Brain (tissue), 1 donor: ENCODE measurements around a stretch of chr14.

DNA sequence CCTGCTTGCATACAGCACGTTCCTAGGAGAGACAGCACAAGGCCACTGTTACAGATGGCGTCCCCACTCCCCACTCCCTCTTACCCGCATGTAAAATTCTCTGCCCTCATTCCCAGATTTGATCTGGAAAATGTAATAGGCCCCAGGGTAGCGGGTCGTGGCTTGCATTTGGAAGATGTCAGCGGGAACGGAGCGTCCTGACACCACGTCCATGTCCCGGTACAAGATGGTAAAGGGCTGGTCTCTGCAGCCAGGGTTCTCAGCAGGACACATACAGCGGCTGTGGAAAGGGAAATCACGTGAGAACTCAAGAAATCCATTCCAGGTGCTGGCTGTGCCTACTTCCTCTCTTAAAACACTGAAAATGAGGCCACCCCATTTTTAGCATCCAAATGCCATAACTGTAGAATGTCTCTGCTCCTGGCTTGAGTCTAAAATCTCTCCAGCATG is 10.1 kb upstream of the TC2N start:
- RRBS = no CpG with 5 or more reads among the region's 12 CpGs

DNA sequence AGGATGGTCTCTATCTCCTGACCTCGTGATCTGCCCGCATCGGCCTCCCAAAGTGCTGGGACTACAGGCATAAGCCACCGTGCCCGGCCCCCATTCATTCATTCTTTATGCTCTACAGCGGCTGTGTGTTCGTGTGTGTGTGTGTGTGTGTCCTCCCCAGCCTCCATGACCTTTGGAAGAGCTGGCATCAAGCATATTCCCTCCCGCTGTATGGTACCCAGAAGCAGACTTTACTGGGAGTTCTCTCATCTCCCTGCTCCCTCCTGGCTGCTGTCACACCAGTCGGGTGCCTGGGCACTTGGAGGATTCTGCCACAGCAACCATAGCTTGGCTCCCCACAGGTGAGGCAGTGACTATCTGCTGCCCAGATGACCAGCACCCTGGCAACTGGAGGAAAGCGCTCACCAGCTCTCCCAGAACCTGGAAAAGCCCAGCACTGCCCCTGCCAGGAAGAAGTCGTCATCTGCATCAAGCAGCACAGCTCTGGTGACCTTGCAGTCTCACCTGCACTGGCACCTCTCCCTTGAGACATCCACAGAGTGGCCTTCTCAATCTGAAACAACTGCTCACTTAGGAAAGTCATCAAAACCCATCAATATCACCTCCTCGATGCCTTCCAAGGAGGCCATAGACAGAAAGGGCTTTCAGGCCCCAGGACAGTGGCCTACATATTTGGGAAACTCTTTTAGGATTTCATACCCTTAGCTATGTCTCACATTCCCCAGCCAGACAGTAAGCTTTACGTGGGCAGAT is 31.9 kb upstream of the TC2N start:
- RRBS = no CpG with 5 or more reads among the region's 13 CpGs

GRCh38 chr14:92113841-92114387 is 7.5 kb upstream of the ATXN3 start:
- RRBS = no CpG with 5 or more reads among the region's 5 CpGs

GRCh38 chr14:92135174-92135806 is 13.5 kb downstream of the CPSF2 start:
- RRBS = no CpG with 5 or more reads among the region's 3 CpGs

DNA sequence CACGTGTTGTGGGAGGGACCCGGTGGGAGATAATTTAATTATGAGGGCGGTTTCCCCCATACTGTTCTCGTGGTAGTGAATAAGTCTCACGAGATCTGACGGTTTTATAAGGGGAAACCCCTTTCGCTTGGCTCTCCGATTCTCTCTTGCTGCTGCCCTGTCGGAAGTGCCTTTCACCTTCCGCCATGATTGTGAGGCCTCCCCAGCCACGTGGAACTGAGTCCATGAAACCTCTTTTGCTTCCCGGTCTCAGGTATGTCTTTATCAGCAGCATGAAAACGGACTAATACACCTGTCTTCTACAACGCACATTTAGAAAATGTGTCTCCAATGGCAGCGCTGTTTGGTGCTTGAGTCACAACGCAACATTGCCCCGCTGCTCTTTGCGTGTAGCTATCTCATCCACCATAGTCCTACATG is 35.8 kb upstream of the SLC24A4 start:
- RRBS = no CpG with 5 or more reads among the region's 18 CpGs

- RRBS = no CpG with 5 or more reads among the region's 4 CpGs
These were observed 23.3 kb downstream of the SLC24A4 start for GRCh38 chr14:92346220-92346635.

DNA sequence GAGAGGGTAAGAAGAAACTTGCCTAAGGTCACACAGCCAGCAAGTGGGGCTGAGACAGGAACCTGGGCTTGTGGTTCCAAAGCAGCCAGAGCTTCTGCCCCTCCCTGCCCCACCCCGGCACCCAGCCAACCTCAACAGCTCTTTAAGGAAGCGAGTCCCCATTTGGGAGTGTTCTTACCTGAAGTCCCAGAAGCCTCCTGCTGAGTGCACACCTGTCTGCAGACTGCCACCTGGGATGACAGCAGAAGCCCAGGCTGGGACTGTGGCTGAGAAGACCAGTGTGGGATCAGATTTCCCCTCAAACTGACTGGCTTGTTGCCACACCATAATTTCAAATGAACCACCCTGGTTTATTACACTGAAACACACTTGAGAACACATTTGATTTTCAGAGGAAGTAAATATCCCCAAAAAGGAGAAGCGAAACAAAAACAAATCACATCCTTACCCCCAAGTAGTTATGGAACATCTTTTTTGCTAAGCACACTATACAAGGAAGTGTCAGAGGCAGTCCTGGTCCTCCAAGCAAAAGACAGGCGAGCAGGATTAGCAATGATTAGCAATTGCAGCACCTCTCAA is 6.3 kb upstream of the RIN3 start:
- RRBS = no CpG with 5 or more reads among the region's 4 CpGs

DNA sequence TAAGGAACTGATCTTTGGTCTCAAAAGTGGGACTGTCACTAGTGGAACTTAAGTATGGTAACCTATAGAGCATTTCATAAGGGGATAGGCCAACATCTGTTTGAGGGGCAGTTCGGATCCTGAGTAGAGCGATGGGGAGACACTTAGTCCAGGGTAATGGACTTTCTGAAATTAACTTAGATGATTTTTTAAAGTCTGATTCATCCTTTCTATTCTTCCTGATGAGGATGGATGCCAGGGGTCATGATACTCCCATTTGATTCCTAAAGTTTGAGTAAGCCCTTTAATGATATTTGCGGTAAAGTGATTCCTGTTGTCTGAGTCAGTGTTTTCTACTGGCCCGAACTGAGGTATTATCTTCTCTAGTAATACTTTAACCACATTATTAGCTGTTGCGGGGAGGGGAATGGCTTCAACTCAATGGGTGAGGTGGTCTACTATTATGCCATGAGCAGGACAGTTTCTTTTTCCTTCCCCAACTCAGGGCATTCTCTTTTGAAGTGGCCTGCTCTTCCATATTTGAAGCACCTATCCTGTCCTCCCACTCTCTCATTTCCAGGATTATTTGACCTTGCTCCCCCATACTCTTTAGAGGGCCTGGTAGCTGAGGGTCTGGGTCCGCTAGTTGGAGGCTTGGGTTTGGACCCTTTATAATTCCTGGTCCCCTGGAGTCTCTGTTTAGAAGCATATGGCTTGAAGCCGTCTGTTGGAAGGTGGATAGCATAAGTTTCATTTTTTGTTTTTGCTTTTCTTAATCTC is 111.7 kb downstream of the RIN3 start:
- RRBS = no CpG with 5 or more reads among the region's 7 CpGs

DNA sequence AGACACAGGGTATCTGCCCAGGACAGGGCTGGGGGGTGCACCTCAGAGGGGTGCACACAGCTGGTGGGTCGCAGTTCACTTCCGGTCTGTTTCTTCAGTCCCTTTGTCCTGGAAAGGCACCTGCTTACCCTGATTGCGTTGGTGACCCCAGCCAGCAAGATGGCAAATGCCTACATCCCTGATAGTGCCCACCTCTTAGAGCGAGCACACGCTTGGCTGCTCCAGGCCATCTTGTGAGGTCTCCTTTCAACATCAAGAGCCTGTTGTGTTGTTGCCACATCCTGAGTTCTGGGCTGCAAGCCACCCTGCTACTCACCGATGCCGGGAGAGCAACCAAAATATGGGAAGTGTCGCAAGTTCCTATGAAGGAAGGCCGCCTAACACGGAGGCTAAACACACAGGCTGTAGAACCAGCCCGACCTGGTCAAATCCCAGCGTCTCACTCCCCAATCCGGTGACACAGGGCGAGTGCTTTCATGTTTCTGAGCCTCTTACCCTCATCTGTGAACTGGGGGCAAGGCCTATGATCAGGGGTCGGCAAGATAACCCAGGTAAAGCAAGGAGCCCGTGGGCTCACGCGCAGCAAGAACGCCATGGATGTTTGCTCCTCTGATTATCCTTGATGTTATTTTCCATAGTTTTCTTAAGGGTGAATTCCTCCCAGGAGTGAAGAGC is 98.4 kb downstream of the LGMN start:
- RRBS = no CpG with 5 or more reads among the region's 19 CpGs

GRCh38 chr14:92651146-92651837 is 97.1 kb downstream of the LGMN start:
- RRBS = no CpG with 5 or more reads among the region's 21 CpGs

- RRBS = 87% methylated on average over 1 of the region's 11 CpGs
These were observed 63.8 kb downstream of the LGMN start for GRCh38 chr14:92684559-92685089.

DNA sequence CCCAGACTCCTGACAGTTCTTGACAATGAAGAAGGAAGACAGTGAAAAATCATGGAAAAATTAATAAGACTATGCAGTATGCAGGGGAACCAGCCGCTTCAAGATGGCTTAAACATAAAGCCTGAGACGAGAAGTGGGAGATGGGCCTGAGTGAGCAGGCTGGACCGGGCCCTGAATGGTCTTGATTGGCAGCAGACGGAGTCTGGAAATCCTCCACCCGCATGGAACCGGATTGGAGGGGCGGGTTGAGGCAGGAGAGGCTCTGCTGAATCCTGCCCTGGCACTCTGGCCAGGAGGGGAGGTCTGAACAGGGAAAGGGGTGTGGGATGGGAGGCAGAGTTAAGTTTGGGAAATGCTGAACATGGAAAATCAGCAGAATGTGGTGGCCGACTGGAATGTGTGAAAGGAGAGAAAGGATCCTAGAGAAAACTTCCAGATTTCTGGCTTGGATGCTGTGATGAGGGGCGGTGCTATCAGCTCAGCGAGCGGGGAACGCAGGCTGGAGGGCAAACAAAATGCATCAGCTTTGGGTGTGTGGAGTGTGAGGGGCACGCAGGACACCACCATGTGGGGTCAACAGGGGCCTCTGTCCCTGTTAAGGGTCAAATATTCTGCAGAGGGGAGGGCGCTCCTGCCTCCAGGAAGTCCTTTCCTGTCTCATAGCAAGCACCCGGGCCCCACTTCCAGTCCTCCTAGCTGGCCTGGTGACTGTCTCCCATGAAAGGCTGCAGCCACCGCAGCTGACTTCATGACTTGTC is 53.9 kb downstream of the LGMN start:
- RRBS = 80% methylated on average over 4 of the region's 16 CpGs

DNA sequence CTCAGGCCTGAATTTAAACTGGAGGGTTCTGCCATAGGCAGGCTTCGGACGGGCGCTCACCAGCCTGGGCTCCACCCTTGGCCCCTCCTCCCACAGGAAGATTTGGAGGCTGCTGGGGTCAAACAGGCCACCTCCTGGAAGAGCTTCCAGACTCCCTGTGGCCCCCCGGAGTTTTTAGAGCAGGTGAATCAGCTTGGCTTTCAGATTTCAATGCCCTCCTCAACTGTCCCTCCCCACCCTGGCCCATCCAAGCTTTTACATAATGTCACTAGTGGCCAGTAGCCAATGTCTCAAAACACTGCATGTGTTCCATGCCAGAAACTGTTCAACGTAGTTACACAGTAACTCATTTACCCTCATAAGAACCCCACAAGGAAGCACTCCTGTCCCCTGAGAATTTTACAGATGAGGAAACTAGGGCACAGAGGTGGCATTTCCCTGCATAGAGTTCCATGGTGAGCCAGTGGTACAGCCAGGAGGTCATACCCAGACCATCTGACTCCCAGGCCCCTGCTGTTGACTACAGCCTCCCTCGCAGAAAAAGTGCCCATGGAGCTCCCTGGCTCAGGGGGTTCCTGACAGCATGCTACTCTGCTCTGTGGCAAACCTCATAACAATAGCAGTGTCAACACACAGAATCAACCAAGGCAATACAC is 41.8 kb downstream of the CHGA start:
- RRBS = no CpG with 5 or more reads among the region's 6 CpGs

DNA sequence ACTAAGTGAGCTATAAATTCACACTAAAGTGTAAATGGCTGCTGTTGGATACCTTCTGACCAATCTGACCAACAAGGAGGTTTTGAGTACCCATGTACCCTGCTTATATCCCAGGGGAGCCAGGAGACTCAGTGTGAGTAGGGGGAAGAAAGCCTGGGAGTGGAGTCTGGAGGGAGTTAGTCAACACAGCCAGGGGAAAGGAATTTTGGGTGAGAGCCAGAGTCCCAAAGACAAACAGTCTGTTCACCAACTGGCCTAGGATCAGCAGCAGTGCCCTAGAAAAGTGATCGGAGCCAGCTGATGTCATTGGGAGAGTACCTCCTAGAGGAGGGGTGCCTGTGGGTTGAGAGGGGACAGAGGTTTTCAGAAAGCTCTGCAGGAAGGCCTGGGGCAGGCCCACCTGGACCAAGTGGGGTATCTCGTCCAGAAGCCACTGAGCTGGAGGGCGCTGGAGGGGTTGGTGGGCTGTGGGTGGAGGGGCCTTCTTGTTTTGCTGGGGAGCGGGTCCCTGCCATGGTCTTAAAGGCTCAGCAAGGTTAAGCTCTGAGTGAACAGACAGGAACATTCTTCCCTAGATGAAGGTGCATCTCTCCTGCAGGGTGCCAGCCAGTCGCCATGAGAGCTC is 63.4 kb downstream of the CHGA start:
- RRBS = no CpG with 5 or more reads among the region's 5 CpGs

GRCh38 chr14:93025041-93025514 is 90.6 kb downstream of the ITPK1 start:
- RRBS = 25% methylated on average over 4 of the region's 10 CpGs

- RRBS = no CpG with 5 or more reads among the region's 11 CpGs
These were observed 76.2 kb downstream of the ITPK1 start for GRCh38 chr14:93039417-93040125.

- RRBS = no CpG with 5 or more reads among the region's 4 CpGs
These were observed 68.7 kb downstream of the ITPK1 start for GRCh38 chr14:93047103-93047347.

GRCh38 chr14:93114675-93115066 is 1.1 kb downstream of the ITPK1 start:
- RRBS = 2% methylated on average over 7 of the region's 40 CpGs

GRCh38 chr14:93122801-93123221 is 7.1 kb upstream of the ITPK1 start:
- RRBS = no CpG with 5 or more reads among the region's 6 CpGs

GRCh38 chr14:93169447-93170069 is 15.1 kb downstream of the MOAP1 start:
- RRBS = no CpG with 5 or more reads among the region's 15 CpGs